Bile duct (tissue), 1 donor: Measurements from ENCODE around the genes ZSCAN32 and CLUAP1.

- PRO-cap: no peak
These were observed 777 bp downstream of the IL32 start for GRCh38 chr16:3066133-3066701.

GRCh38 chr16:3070062-3070440 lies 4.6 kb downstream of the IL32 start:
- PRO-cap: no peak

- PRO-cap: no peak
These were observed 13.0 kb downstream of the IL32 start for GRCh38 chr16:3078443-3078793.

GRCh38 chr16:3137234-3137656 lies 2.4 kb downstream of the ZNF213 start:
- PRO-cap: no peak

DNA sequence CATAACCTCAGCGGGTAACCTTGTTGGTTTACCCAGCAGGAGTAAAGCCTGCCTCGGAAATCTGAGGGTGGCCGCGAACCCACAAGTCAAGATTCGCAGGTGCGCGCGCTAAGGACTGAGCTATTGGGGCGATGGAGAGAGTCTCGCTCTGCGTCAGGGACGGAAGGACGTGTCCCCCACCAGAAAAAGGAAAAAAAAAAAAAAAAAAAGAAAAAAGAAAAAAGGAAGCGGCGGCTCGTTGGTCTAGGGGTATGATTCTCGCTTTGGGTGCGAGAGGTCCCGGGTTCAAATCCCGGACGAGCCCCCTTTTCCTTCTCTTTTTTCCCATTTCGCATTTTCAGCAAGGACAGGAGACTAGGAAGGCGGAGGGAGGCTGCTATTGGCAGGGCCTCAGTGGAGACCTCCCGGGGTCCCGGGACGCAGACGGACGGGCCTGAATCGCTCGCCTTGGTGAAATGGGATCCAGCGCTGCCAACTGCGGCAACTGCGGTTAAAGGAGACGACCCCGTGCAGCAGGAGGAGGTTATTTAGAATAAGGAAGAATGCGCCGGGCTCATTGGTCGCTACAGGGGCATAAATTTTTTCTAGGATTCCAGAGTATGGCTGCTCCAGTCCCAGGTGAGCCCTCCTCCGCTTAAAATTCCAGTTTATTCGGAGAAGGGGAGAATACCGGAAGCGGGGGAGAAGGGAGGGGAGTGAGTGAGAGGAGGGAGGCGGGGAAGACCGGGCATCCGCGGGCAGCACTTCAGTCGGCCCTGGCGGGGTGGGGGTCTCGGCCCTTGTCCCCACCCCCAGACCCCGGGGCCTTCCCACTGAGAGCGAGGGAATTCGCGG lies 46.9 kb downstream of the ZNF200 start:
- PRO-cap: no peak

DNA sequence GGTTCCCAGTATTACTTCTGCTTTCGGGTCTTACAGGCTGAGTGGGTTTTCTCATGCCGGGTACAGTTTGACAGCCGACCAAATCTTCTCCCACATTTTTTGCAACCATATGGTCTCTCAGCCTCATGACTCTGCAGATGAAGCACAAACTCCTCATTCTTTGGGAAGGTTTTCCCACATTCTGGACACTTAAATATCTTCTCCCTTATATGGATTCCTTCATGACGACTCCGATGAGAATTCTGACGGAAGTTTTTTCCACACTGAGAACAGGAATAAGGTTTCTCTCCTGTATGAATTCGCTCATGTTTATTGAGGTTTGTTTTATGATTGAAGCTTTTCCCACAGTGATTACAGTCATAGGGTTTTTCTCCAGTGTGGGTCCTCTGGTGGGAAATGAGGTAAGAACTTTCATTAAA lies 11.1 kb downstream of the ZNF200 start:
- PRO-cap: no peak

DNA sequence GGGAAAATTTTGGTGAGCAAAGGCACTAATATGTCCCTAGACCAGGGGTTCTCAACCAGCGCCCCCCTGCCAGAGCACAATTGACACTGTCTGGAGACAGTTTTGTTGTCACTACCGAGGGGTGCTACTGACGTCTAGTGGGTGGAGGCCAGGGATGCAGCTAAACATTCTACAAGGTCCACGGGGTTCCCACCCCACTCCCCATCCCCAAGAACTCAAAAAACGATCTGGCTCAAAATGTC lies 10.1 kb downstream of the OR2C1 start:
- PRO-cap: no peak

DNA sequence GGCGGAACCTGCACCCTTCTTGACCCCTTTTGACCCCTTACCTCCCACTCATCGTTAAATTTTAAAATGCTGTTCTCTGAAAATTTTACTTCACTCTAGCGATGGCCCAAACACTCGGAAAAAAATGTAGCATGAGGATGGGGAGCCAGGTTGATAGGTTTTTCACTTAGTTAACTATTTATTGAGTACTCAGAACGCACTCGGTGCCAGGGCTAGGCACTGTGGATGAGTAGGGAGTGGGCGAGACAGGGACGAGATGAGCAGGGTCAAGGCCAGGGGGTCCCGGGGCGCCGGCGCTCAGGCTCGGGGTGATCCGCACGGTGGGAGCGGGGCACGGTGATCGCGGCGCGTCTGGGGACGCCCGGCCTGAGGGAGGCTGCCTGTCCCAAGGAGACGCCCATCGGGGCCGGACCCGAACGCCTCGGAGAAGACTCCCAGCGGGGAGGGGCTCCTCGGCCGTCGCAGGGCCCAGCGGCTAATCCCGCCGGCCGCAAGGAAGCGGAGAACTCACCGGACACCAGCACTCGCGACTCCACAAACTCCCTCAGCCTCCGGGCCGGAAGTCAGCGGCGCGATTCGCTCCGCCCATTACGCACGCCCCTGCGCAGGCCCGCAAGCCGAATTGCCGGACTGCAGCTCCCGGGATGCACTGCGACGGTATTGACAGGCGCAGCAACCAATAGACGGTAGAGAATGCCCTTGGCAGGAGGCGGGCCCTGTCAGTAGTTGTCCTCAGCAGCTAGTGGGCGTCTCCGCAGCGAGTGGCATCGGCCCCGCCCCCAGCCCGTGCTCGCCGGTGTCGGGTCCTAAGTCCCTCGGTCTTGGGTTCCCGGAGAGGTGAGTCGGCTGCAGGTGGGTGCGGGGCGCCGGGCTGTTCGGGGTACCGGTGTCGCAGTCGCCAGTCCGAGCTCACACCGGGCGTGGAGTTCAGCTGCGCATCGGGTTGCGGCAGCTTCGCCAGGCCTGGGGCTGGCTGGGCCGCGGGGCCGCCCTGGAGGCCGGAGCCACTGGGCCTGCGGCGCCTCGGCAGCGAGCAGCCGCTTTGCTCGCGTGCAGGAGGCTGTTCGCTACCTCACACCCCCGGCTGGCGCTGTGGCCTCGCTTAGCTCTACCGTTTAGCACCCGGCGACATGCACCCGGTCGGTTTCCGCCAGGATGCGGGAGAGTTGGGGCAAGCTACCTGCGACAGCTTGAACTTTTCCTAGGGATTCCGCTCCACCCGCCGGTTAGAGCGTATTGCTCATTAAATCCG lies at the start of gene ZSCAN32:
TSS of gene ZSCAN32 (minus strand) at position 571 of the 1,252 bp plus-strand sequence.
- PRO-cap: bidirectional peak, plus-strand start at position 809 of the sequence, minus-strand start at position 562 of the sequence

DNA sequence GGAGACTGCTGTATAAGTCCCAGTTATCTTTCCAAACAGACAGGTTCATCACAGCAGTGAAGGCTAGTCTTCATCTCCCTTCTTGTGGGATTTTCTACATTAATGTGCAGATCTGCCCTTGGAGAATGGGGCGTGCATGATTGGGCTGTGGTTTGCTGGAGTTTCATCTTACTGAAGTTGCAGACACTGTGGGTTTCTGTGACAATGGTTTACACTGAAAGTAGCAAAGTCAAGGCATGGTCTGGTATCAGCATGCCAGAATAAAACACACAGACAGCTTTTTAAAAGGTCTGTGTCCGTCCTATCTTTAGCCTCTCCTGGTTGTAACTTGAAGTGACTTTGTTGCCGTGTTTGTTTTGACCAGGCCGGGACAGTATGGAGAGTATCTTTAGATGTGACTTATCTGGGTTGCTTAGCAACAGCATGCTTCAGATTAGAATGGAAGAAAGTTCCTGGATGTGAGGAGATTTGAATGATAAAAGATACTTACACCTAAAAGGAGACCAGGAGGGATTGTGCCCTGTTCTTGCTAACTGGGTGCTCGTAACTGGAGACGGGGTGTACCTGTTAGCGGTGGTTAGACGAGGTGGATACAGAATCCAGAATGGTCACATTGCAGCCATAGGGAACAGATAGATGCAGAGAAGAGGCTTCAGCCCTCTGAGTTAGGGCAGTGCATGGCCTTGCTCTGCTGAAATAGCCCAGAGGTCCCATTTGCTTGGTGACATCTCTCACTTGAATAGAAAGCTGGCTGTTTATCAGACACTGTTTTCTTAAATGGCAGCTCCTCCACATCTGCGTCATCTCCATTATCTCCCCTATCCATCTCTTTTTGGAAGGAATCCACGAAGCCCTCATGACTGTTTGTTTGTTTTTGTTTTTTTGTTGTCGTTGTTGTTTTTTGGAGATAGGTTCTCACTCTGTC lies 16.3 kb downstream of the NAA60 start:
- PRO-cap: no peak

DNA sequence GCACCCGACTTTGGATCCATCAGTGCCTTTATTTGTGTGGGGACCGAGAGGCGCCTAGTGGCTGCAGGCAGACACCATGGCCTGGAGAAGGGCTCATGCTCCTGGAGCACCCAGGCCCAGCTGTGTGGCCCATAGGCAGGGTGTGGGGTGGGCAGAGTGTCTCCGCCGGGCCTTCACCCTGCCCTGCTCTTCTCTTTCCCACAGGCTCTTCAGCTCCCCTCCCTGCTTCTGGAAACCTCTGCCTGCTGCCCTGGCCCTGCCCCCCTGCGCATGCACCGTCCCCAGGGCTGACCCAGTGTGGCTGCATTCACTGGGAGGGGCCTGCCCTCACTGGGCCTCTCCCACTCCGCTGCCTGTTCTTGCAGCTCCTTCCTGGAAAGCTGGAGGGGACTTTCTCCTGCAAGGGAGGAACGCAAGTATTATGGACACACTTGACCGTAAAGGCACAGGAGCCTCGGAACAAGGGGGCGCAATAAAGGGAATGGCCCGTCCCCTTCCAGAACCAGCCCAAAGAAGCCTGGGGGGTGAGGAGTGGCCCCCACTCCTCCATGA lies 9.9 kb downstream of the C16orf90 start:
- PRO-cap: no peak

- PRO-cap: bidirectional peak, plus-strand start at chr16:3501004, minus-strand start at chr16:3500851
These were observed at the start of gene CLUAP1 for GRCh38 chr16:3500665-3501374. CLUAP1 (plus strand) TSS chr16:3501004.

- PRO-cap: no peak
These were observed 807 bp downstream of the NLRC3 start for GRCh38 chr16:3576295-3576897.

DNA sequence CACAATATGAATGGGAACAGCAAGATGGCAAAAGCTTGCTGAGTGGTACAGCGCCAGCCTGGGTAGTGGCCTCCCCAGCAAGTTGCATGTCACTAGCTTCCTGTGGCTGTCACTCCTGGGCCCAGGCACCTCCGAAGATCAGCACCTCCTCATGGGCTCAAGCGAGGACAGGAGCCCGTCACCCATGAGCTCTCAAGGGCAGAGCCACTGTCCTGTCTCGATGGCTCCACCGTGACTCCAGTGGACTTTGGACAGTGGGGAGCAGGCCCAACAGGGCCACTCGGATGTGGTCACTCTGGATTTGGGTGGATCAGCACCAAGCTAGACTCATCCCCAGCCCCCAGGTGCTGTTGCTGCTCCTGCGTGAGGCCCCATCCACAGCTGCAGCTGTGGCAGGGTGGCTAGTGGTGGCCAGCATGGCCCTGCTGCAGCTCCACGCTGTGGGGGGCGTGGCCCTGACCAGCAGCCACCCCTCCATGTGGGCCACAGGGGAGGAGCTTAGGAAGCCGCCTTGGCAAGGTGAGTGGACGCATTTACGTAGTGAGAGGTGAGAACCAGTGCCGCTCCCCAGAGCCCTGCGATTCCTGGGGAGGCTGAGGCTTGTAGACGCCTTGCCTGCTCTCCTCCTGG lies 13.7 kb upstream of the DNASE1 start:
- PRO-cap: no peak

GRCh38 chr16:3645797-3646153 lies 8.7 kb upstream of the DNASE1 start:
- PRO-cap: no peak

DNA sequence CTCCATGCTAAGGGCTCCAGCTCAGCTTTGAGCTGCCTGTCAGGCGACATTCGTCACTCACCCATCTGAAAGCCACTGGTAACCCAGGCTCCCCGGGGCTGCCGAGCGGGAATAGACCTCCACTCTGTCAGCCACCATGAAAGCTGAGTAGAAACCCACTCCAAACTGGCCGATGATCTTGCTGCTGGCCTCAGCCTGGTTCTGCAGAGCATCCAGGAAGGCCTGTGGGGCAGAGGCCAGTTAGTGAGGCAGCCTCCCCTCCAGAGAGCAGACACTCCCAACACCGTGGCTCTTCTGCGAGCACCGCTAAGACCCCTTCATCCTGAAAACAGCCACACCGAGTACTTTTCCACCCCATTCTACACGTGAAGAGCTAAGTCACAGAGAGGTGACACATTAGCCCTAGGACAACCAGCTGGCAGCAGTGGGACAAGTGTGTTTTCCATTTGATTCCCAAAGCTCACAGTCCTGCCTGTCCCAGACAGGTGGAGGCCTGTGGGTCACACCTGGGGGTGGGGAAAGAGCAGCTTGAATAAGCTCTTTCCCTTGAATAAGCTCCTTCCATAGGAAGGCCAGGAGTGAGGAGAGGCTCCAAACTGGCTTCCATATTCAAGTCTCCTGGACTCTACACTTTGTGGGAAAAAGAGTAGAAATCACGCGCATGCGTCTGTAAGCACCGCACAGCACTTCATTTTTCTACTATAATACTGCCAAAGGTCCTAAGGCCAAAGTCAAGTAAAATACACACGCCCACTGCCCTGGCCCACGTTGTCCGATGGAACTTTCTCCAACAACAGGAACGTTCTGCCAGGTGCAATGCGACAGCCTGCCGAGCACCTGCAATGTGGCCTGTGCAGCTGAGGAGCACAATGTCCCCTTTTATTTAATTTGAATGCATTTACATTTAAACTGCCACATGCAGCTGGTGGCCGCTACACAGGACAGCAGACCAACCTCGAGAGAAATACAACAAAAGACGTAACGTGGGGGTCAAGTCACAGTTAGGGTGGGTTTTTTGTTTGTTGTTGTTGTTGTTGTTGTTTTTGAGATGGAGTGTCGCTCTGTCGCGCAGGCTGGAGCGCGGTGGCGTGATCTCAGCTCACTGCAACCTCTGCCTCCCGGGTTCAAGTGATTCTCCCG lies 23.3 kb downstream of the DNASE1 start:
- PRO-cap: no peak

GRCh38 chr16:3694018-3694432 lies 23.3 kb downstream of the TRAP1 start:
- PRO-cap: bidirectional peak, plus-strand start at chr16:3694313, minus-strand start at chr16:3694170

DNA sequence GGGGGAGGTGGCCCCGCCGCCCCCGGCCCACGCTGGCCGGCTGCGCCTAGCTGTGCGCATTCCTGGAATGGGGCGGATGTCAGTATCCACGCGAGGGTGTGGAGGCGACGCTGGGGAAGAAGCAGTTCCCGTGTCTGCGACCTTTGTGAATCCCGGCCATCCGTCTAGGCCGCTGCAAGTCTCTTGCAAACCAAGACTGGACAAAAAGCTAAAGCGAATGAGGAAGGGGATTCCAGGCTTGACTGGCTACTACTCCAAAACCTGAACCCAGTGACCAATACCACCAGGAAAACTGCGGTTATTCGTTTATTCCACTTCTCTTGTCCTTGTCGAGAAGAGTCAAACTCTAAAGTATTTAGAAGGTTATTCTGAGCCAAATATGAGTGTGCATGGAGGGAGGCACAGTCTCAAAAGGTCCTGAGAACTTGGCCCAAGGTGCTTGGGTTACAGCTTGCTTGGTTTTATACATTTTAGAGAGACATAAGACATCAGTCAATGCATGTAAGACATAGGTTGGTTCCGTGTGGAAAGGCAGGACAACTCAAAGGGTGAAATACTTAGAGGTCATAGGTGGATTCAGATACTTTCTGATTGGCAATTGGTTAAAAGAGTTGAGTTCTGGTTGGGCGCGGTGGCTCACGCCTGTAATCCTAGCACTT lies 568 bp upstream of the TRAP1 start:
- PRO-cap: no peak

- PRO-cap: no peak
These were observed 1.3 kb downstream of the CREBBP start for GRCh38 chr16:3879098-3879690.

DNA sequence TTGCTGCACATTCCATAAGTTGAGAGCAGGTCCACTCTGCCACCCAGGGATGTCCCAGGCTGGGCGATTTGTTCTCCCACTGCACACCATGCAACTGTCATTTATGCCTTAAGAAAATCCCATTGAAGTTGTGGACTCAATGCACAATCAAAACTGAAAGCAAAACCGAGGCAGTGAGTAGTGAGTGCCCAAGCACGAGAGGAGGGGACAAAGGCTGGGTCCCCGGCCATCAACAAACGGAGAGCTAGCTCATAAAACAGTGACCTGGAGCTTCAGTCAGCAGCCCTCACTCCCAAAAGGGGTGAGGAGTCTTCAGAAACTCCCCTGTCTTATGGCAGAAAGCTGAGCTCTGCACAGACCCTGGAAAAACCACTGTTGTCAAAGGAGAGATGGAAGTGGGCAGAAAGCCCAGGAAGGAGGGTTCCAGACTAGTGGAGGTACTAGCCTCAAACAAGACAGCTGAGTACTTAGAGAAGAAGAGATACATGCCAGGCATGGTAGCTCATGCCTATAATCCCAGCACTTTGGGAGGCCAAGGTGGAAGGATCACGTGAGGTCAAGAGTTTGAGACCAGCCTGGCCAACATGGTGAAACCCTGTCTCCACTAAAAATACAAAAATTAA lies 96.8 kb downstream of the ADCY9 start:
- PRO-cap: no peak

DNA sequence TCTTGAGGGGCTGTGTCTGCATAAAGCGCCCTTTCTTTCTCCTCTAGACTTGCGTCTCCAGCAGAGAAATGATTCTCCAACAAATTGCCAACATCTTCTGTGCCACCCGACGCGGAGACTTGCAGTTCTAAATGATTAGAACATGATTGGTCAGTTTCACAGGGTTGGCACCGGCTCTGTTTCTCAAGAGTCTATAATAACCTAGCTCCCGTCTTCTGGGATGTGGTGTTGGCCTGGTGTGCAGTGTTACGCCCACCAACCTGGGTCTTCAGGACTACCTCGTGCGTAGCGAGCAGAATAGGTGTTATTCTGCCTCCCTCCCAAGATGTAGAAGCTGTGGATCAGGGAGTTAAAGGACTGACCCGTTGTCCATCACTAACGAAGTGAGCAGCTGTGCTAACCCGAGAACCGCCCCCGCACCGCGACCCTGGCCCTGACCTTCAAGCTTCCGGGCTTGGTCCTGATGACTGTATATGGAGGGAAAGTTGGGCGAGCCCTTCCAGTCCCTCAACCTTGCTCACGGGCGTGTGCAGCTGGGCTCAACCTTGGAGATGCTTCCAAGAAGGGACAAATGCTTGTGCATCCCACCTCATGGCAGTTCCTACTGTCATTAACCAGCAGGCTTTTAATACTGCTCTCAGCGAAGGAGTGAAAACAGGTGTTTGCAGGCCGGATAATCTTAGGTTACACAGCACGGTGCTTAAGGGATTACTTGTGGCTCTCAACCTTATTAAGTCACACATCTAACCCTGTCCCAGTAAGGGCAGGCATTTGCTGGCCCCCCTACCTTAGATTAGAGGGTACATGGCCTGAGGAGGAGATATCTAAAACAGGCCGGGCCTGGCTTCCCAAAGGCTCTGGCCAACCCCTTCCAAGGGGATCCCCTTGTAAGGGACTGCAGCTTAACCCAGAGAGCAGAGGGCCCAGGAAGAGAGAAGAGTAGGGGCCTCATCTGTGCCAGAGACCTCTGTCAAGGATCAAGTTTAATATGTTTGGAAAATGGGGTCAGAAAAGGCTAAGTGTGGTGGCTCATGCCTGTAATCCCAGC lies 33.6 kb downstream of the SRL start:
- PRO-cap: no peak